Colon Carcinoma Metastatic in the Brain (tissue), 2 donors: ENCODE results near the genes IRF2BP2 and GNG4.

- PRO-cap, 2 experiments = peak in 2 of 2 experiments; most common plus-strand start chr1:234609987 (in 2); most common minus-strand start chr1:234609906 (in 2)
These were observed at the start of gene IRF2BP2 for GRCh38 chr1:234609569-234610243. Gene IRF2BP2 (minus strand): TSS chr1:234610178.

- PRO-cap, 2 experiments = no peak in any of the 2 experiments
These were observed 9.8 kb upstream of the IRF2BP2 start for GRCh38 chr1:234619648-234620263.

DNA sequence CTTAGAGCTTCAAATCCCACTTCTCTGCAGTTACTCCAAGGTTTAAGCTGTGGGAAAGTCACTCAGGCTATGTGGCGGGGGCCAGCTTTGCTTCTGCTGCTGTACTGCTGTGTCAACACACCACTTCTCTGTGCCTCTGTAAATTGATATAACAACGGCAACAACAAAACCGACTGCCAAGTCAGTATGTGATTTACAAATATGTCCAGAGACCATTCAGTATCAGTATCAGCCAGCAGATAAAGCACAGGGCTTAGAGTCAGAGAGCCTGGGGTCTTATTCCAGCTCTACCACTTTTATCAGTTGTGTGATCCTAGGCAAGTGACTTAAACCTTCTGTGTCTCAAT is 14.2 kb upstream of the IRF2BP2 start:
- PRO-cap, 2 experiments = no peak in any of the 2 experiments

- PRO-cap, 2 experiments = no peak in any of the 2 experiments
These were observed 97.6 kb upstream of the IRF2BP2 start for GRCh38 chr1:234707485-234708017.

GRCh38 chr1:234715170-234716160 is 105.5 kb upstream of the IRF2BP2 start:
- PRO-cap, 2 experiments = no peak in any of the 2 experiments

DNA sequence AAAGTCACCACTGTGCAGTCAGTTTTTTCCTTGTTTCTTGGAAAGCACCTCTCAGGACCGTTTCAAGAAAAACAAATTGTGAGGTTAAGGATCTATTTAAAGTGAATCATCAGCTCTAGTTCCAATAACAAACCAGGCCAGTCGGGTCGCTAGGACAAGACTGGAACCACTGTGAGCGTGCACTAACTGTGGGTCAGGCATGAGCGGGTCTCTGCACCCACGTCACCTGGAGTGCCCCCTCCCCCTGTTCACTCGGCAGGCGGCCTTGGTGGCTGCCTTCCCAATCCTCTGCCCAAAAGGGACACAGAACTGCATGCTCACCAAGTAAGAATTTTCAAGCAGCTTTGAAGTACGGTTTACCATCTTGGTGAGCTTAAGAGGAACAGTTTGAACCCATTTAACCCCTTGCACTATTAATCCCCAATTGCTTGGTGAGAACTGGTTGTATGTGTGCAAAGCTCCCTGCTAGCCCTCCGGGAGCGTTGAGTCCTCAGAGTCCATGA is 199.6 kb upstream of the IRF2BP2 start:
- PRO-cap, 2 experiments = no peak in any of the 2 experiments

- PRO-cap, 2 experiments = no peak in any of the 2 experiments
These were observed 231.9 kb upstream of the IRF2BP2 start for GRCh38 chr1:234841666-234842426.

DNA sequence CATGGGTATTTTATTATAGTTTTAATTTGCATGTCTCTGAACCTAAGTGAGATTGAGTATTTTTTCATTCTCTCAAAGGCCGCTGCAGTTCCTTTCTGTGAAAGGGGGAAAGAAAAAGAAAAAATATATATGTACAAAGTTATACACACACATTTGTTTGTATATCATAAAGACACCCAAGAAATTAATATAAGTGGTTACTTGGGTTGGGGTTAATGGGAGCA is 252.0 kb upstream of the IRF2BP2 start:
- PRO-cap, 2 experiments = peak in 1 of 2 experiments; most common plus-strand start position 60 of the sequence (in 1)

- PRO-cap, 2 experiments = peak in 2 of 2 experiments; most common plus-strand start chr1:234863137 (in 2); most common minus-strand start chr1:234863069 (in 1)
These were observed 252.9 kb upstream of the IRF2BP2 start for GRCh38 chr1:234862777-234863461.

GRCh38 chr1:234886342-234887590 is 241.9 kb downstream of the TOMM20 start:
- PRO-cap, 2 experiments = no peak in any of the 2 experiments

- PRO-cap, 2 experiments = no peak in any of the 2 experiments
These were observed 231.0 kb downstream of the TOMM20 start for GRCh38 chr1:234897559-234898093.

- PRO-cap, 2 experiments = no peak in any of the 2 experiments
These were observed 217.0 kb downstream of the TOMM20 start for GRCh38 chr1:234911549-234912206.

GRCh38 chr1:234958520-234959416 is 169.9 kb downstream of the TOMM20 start:
- PRO-cap, 2 experiments = peak in 2 of 2 experiments; most common plus-strand start chr1:234958964 (in 1); most common minus-strand start chr1:234958810 (in 1)

GRCh38 chr1:234976013-234977188 is 152.2 kb downstream of the TOMM20 start:
- PRO-cap, 2 experiments = no peak in any of the 2 experiments

GRCh38 chr1:235126884-235127652 is 1.6 kb downstream of the TOMM20 start:
- PRO-cap, 2 experiments = no peak in any of the 2 experiments

GRCh38 chr1:235219644-235220199 is 58.7 kb upstream of the RBM34 start:
- PRO-cap, 2 experiments = no peak in any of the 2 experiments

GRCh38 chr1:235489556-235490367 is 14.5 kb downstream of the B3GALNT2 start:
- PRO-cap, 2 experiments = no peak in any of the 2 experiments

GRCh38 chr1:235632588-235632874 is 17.1 kb downstream of the GNG4 start:
- PRO-cap, 2 experiments = no peak in any of the 2 experiments

DNA sequence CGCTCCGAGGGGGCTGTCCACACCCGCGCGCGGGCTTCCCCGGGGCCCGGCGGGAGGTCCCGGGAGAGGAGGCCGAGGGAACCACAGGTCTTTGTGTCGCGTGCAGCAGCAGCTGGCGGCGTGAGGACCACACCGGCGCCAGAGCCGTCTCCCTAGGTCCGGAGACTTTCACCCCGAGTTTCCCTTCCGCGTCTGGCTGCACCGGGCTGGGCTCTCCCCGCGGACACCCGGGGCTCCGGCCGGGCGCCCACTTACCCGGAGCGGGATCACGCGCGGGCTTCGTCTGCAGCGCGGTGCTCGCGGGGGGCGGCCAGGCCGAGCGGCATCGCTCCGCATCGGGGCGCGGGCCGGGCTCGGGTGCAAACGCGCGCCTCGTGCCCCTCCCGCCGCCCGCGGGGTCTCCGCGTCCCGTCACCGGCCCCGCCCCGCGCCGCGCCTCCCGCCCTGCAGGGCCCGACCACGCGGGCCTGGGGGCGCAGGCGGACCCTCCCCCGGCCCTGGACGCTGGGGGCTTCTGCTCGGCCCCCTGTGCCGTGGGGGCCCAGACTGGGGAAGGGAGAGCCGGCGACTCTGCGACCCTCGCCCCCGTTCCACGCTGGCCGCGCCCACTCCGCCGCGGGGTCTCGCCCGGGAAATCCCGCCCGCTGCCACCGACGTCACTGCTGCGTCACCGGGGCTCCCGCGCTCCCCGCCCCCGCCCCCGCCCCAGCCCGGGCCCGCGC is at the start of gene GNG4:
Gene GNG4, minus strand, starts transcription at position 378 of the 722 bp plus-strand sequence.
- PRO-cap, 2 experiments = peak in 2 of 2 experiments; most common plus-strand start position 86 of the sequence (in 2); most common minus-strand start position 413 of the sequence (in 1)

DNA sequence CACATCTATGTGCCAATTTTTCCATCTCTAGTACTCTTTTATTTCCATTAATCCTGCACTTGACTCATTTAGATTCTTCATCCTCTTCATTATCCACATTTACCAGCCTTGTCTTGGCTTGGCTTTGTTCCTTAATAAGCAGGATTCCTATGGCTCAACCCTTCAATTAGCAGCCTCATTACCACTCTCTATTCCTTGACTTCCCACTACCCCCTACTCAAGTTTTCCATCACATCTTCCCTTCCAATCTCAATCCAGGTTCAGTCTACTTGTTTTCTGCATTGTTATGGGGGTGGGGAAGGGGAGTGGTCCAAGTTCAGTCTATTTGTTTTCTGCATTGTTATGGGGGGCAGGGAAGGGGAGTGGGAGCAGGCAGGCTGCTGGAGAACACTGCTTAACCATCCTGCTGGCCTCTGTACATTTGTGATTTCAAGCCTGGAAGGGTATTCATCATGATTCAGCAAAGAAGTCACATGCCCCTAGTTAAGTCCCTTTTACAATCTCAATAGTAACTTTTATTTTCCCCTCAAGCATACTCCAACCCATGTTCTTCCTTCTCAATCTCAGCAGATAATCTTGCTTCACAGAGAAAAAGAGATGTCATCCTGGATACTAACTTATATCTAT is 8.1 kb downstream of the LYST start:
- PRO-cap, 2 experiments = no peak in any of the 2 experiments